Hematopoietic multipotent progenitor cell (in vitro differentiated cells): Measurements from ENCODE around the genes SHLD2 and PAPSS2.

DNA sequence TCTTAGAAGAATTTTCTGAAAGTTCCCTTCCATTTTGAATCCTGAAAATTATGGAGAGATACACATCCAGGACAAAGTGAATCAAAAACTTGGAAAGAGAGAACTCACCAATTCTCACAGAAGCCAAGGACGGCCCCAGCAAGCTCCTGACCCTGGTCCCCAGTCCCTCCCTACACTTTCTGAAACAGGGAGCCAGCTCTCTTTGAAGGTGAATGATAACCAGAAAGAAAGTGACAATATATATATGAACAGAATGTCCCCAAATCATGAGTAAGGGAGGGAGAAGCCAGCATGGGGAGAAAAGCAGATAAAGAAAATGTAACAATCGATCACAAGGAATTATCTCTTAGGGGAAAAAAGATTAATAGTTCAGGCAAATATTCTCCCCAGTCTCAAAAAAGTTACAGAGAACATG is 575.2 kb downstream of the GRID1 start:
- CAGE, long polyA plus RNA, result no peak

- CAGE, long polyA plus RNA, result no peak
Measured at GRCh38 chr10:86261948-86262399, 104.6 kb downstream of the GRID1 start.

- CAGE, long polyA plus RNA, result no peak
Measured at GRCh38 chr10:86667218-86667847, 978 bp upstream of the LDB3 start.

DNA sequence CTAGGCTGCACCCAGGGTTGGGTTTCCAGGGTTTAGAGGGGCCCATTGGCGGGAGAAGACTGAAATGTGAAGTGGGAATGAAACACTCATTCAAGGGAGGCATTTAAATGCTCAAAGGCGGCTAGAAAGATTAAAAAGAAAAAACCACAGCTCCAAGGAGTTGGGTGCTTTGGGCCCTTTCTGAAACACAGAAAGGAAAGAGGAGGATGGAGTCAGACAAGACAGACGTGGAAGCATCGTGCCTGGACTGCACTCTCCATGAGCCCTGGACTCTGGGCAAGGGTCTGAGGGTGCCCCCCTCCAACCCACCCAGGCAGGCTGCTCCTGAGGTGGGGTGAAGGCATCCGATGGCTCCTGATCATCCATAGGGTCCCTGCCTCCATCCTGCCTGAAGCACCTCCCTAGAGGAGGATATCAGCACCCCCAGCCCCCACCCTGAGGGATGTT is 6.3 kb downstream of the LDB3 start:
- CAGE, long polyA plus RNA, result no peak

- CAGE, long polyA plus RNA, result no peak
Measured at GRCh38 chr10:86953758-86954121, 3.7 kb downstream of the MMRN2 start.

- CAGE, long polyA plus RNA, result no peak
Measured at GRCh38 chr10:86960119-86960891, 1.9 kb downstream of the SNCG start.

DNA sequence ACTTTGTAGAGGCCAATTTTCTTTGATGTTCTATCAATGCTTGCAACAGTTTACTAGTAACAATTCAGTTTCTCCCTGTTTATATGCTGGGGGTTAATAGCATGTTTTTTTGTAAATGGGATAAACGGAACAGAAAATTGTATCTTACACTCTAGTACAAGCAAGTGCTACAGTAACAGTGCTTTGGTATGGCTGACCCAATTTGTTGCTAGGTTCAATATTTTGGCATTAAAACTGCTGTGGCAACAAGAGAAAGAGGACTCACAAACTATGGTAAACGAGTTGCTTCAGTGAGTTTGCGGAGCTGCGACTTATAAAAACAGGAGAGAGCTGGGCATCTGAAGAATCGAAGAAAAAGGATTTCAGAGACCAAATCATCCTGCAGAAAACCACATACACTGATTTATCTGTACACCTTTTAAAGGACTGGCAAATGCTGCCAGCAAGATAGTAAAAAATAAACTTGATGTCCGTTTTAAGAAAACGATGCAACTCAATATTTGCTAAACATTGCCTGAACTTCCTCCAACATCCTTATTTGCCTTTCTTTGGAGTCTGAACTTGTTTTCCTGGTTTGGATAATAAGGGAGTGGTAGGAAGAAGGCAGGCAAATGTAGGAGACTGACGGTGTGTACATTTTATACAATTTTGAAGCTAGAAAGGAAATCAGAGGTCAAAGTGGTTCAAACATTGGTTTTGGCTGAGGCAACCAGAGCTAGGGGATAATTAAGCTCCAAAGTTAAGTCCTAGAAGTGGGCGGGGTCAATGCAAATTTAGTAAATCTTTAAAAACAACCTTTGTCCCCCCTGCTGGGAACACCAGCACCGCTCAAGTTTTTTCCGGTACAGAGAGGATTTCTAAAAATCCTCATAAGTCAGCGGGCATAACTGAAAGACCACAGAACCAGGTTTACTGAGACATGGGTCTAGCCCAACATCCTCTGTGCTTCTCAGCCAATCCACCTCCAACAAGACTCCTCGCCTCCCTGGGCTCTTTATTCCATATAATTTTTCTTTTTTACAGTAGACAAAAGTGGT is 2.0 kb downstream of the GLUD1 start:
- CAGE, long polyA plus RNA, result no peak

GRCh38 chr10:87094972-87096059 is at the start of gene SHLD2:
TSS of gene SHLD2 (plus strand) at chr10:87095206.
- CAGE, long polyA plus RNA, result no peak

GRCh38 chr10:87598561-87599043 is 61.1 kb upstream of the PAPSS2 start:
- CAGE, long polyA plus RNA, result no peak

DNA sequence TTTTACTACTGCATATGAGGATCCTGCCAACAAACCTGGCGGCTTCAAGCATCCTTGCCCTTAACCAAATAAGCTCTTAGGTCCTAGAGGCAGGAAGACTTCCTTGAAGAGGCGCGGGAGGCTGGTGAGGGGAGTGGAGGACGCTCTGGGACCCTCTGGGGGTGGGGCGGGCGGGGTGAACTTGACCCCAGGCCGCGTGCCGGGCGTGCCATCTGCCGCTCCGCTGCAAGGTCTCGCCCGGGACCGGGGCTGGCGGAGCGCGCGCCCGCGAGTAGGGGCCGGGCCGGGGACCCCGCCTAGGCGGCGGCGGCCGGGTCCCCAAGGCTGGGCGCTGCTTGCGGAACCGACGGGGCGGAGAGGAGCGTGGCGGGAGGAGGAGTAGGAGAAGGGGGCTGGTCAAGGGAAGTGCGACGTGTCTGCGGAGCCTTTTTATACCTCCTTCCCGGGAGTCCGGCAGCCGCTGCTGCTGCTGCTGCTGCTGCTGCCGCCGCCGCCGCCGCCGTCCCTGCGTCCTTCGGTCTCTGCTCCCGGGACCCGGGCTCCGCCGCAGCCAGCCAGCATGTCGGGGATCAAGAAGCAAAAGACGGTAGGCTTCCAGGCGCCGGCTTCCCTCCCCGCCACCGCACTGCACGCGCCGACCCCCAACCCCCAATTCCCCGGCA is at the start of gene PAPSS2:
Gene PAPSS2 (plus strand): TSS at position 456 of the 662 bp plus-strand sequence.
- CAGE, long polyA plus RNA, result no peak

- CAGE, long polyA plus RNA, result no peak
Measured at GRCh38 chr10:87661572-87662477, 2.1 kb downstream of the PAPSS2 start.

- CAGE, long polyA plus RNA, result no peak
Measured at GRCh38 chr10:87668496-87668920, 8.8 kb downstream of the PAPSS2 start.

DNA sequence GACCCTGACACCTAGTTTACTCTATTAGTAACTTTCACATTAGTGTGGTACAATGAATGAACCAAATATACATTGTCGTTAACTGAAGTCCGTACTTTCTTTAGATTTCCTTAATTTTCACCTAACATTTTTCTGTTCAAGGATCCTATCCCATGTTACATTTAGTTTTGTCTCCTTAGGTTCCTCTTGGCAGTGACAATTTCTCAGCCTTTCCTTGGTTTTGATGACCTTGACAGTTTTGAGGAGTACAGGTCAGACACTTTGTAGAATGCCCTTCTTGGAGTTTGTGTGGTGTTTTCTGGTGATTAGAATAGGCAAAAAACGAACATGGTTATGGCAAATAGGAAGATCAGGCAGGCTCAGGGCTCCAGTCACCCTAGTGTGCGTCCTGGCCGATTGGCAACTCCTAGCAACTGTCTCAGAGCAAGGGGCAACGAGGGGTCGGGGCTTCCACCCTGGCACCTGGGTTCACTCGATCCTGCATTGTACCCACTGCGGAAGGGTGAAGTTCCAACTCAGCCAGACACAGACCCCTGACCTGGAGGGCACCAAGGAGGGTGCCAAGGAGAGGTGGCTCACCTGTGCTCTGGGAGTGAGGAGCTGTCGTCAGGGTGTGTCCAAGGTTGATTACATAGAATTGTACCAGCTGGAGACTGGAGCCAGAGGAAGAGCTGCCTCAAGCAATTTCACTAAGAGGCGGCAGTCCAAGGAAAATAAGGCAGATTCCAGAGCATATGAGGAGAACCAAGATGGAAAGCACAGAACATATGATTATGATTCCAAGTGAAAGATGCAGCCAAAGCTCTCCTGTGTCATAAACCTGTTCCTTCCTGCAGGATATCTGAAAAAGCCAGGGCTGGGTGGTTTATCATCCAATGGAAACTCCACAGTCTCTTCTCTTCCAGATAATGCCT is 37.5 kb downstream of the PAPSS2 start:
- CAGE, long polyA plus RNA, result no peak

DNA sequence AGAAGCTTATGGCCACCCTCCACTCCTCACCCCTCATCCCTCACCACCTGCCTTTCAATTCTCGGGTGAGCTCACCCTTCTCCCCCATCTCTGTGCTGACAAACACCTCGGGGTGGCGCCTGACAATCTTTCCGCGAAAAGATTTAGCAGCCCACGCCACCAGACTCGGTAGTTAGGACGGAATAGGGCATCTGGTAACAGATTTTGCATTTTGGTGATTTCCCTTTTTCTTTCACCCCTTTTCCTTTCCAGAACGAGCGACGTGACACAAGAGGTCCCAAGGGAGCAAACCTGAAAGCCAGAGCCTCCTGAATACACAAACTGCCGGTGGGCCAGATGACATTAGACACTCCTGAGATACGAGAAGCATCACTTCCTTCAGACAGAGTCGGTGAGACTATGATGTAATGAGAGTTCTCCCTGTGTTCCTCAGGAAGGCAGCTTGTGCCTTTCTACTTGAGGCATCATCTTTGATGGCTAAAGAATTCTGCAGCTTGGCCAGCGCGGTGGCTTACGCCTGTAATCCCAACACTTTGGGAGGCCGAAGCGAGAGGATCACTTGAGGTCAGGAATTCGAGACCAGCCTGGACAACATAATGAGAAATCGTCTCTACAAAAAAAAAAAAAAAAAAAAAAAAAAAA is 745 bp upstream of the ATAD1 start:
- CAGE, long polyA plus RNA, result no peak

GRCh38 chr10:87871857-87872305 is 8.5 kb downstream of the PTEN start:
- CAGE, long polyA plus RNA, result no peak

GRCh38 chr10:87887386-87887667 is 23.9 kb downstream of the PTEN start:
- CAGE, long polyA plus RNA, result no peak

- CAGE, long polyA plus RNA, result no peak
Measured at GRCh38 chr10:88254037-88254696, 329.0 kb downstream of the RNLS start.

DNA sequence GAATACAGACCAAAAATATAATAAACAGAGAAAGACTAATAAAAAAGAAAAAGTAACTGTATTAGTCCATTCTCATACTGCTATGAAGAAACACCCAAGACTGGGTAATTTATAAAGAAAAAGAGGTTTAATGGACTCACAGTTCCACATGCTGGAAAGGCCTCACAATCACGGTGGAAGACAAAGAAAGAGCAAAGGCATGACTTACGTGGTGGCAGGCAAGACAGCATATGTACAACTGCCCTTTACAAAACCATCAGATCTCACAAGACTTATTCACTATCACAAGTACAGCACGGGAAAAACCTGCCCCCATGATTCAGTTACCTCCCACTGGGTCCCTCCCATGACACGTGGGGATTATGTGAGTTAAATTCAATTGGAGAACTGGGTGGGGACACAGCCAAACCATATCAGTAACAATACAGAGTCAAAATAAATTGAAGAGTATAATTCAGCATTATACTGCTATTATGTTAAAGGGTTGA is 37.8 kb downstream of the RNLS start:
- CAGE, long polyA plus RNA, result no peak

GRCh38 chr10:88944845-88945312 is 7.7 kb downstream of the ACTA2 start:
- CAGE, long polyA plus RNA, result no peak

GRCh38 chr10:88968220-88968856 is 15.8 kb upstream of the ACTA2 start:
- CAGE, long polyA plus RNA, result no peak